Skeletal muscle tissue (tissue), 7 donors: ENCODE results near the genes JPT1, GGA3, MRPS7 and SMIM6.

DNA sequence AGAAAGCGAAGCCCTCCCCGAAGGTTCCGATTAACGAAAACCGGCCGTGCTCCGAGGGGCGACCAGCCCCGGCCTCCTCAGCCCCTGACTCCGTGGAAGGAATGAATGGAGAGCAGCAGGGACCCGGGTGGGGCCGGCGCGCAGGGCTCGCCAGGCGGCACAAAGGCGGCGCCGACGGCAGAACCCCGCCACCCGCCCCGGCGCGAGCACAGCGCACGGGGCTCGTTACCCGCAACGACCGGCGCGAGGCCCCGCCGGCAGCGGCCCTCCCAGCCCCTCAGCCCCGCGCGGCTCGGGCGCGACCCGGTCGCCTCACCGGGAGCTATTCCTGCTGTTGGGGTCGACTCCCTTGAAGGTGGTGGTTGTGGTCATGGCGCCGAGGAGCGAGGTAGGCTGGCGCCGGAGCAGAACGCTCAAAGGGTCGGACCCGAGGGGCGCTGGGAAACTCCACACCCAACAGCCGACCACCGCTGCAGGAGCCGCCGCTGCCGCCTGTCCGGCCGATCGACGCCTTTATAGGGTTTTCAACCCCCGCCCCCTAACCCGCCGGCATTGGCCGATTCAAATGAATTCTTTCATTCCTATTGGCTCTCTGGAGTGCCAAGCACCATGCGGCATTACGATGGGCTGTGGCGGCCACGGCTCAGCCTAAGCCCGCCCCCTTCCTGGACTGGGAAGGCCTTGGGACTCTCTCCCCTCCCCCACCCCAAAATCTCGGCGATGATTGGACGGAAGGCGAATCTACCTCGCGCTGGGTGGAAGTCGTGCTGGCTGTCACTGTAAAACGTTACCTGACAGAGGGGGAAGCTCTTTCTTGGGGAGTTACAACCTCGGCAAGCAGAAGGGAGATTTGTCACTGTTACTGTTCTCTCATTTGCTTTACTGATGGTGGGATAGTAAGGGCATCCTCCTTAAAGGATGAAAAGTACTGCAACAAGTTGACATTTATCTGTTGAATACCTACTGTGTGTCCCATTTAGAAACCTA is at the start of gene JPT1:
TSS of gene JPT1 (minus strand) at position 487 of the 987 bp plus-strand sequence.
- PRO-cap, 3 experiments: peak in 3 of 3 experiments; most common plus-strand start position 782 of the sequence (in 1); most common minus-strand start position 487 of the sequence (in 3)
- RAMPAGE, long total RNA: start-site peak on the minus strand centred at position 492 of the sequence, 6 bp wide, 2,153 and 233 reads in 2 replicates
- RRBS, 2 experiments: 2% methylated on average over 55 to 58 of the region's 82 CpGs

GRCh38 chr17:75163488-75164139 is 9.3 kb upstream of the JPT1 start:
- PRO-cap, 3 experiments: no peak in any of the 3 experiments
- RAMPAGE, long total RNA: no peak
- RRBS, 2 experiments: no CpG with 5 or more reads among the region's 11 CpGs

GRCh38 chr17:75209681-75210124 is 4.2 kb downstream of the NUP85 start:
- PRO-cap, 3 experiments: no peak in any of the 3 experiments
- RAMPAGE, long total RNA: no peak
- RRBS, 2 experiments: no CpG with 5 or more reads among the region's 4 CpGs

- PRO-cap, 3 experiments: no peak in any of the 3 experiments
- RAMPAGE, long total RNA: no peak
- RRBS, 2 experiments: no CpG with 5 or more reads among the region's 17 CpGs
These were observed 20.6 kb downstream of the GGA3 start for GRCh38 chr17:75240711-75241282.

- PRO-cap, 3 experiments: no peak in any of the 3 experiments
- RAMPAGE, long total RNA: no peak
- RRBS, 2 experiments: no CpG with 5 or more reads among the region's 25 CpGs
These were observed 19.4 kb downstream of the GGA3 start for GRCh38 chr17:75241815-75242689.

GRCh38 chr17:75261448-75261805 is at the start of gene GGA3:
GGA3 (minus strand) TSS chr17:75261606.
- PRO-cap, 3 experiments: peak in 3 of 3 experiments; most common plus-strand start chr17:75261704 (in 2); most common minus-strand start chr17:75261587 (in 2)
- RAMPAGE, long total RNA: start-site peak on the minus strand at chr17:75261592-75261608, 171 and 71 reads in 2 replicates; start-site peak on the plus strand at chr17:75261641-75261705, 87 and 54 reads in 2 replicates
- RRBS, 2 experiments: 2 to 3% methylated on average over 9 of the region's 31 CpGs

- PRO-cap, 3 experiments: peak in 1 of 3 experiments; most common plus-strand start chr17:75261915 (in 1)
- RAMPAGE, long total RNA: start-site peak on the plus strand at chr17:75261877-75261931, 975 and 643 reads in 2 replicates
- RRBS, 2 experiments: no CpG with 5 or more reads among the region's 50 CpGs
These were observed at the start of gene MRPS7 for GRCh38 chr17:75261806-75263076. MRPS7 (plus strand) TSS chr17:75261879.

- PRO-cap, 3 experiments: no peak in any of the 3 experiments
- RAMPAGE, long total RNA: no peak
- RRBS, 2 experiments: no CpG with 5 or more reads among the region's 12 CpGs
These were observed 611 bp downstream of the SLC25A19 start for GRCh38 chr17:75288591-75289053.

DNA sequence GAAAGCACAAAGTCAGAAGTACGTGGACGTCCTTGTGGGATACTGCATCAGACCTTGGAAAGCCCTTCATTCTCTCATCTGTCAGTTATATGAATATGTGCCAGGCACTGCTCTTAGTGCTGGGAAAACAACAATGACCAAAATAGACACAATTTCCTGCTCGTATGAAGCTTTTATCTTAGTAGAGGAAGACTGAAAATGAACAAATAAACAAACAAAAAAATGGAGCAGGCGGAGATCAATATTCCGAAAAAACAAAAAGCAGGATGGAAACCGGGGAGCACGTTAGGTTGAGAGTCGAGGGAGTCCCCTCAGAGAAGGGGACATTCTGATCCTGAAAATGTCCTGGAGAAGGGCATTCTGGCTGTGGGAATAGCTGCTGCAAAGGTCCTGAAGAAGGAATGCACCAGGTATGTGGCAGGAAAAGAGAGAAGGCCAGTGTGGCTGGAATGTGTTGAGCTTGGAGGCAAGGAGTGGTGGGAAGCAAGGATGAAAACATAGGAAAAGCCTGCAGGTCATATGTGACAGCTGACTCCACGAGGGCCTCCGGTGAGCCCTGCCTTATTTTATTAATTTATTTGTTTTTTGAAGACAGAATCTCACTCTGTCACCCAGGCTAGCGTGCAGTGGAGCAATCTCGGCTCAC is 15.5 kb upstream of the TMEM94 start:
- PRO-cap, 3 experiments: no peak in any of the 3 experiments
- RAMPAGE, long total RNA: no peak
- RRBS, 2 experiments: no CpG with 5 or more reads among the region's 12 CpGs

GRCh38 chr17:75456768-75457649 is 574 bp downstream of the TMEM94 start:
- PRO-cap, 3 experiments: peak in 1 of 3 experiments; most common minus-strand start chr17:75457451 (in 1)
- RAMPAGE, long total RNA: no peak
- RRBS, 2 experiments: 3% methylated on average over 6 of the region's 48 CpGs

GRCh38 chr17:75468211-75468801 is 11.9 kb downstream of the TMEM94 start:
- PRO-cap, 3 experiments: peak in 1 of 3 experiments; most common plus-strand start chr17:75468651 (in 1); most common minus-strand start chr17:75468494 (in 1)
- RAMPAGE, long total RNA: no peak
- RRBS, 2 experiments: no CpG with 5 or more reads among the region's 9 CpGs

DNA sequence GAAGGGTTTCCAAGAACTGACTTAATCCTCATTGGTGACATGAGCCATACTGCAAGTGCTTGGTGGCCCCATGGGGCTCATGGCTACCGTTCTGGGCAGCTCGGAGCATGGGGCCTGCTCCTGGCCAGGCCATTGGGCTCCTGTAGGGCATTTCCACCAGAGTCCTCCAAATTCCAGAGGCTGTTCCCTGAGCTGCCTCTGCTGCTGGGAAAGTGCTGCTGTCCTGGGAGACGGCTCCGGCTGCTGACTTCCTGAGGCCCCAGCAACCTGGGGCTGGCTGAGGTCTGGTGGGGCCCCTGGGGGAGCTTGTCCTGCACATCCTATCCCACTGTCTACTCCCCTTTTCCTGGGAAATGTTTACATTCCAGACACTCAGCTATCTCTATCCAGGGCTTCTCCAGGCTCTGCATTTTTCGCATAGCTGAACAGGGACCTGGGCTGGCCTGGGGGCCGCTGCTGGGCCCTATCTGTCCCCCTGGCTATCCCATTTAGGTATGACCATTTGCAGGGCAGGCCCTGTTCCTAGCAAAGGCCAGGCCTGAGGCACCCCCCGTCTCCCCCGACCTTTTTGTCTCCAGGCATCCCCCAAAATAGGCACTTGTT is 27.4 kb downstream of the LLGL2 start:
- PRO-cap, 3 experiments: no peak in any of the 3 experiments
- RAMPAGE, long total RNA: no peak
- RRBS, 2 experiments: no CpG with 5 or more reads among the region's 8 CpGs

- PRO-cap, 3 experiments: no peak in any of the 3 experiments
- RAMPAGE, long total RNA: no peak
- RRBS, 2 experiments: 44% methylated on average over 3 of the region's 10 CpGs; no CpG with 5 or more reads in 1 of the 2 experiments
These were observed 30.1 kb upstream of the MYO15B start for GRCh38 chr17:75557485-75557933.

DNA sequence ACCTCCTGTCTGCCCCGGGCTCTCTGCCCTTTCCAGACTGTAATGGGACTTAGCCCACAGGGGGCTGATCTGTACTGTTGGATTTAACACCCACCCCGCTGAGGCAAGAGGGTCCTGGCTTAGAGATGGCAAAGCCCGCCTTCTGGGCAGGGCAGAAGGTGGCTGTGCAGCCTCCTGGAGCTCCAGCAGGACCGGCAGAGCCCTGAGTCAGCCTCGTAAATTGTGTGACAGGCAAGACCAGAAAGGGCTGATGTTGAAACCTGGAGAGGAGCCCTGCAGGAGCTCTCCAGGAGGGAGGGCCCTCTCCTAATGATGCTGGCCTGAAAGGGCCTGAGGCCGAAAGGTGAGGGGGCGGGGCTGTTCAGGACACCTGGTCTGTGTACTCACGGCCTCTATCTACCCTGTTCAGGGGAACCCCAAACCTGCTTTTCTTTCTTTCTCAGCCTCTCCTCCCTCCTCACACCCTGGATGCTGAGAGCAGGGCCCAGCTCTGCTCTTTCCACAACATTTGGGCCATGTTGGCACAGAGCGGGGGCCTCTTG is 22.5 kb upstream of the MYO15B start:
- PRO-cap, 3 experiments: no peak in any of the 3 experiments
- RAMPAGE, long total RNA: no peak
- RRBS, 2 experiments: no CpG with 5 or more reads among the region's 9 CpGs

DNA sequence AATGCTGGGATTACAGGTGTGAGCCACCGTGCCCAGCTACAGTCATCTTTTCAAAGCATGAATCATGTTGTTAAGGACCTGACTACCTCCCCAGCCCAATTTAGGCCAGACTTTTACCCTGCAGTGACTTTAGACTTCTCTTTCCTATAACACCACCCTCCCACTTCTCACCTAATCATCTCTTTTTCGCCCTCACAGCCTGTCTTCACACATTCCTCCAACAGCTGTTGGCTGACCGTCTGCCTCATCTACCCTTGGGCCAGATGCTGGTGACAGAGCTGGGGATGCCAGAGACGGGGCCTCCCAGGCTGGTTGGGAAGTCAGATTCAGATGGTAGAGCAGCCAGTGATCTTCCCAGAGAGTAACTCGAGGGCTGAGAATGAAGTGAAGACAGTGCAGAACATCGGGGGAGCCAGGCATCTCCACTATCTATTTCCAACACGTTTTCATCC is 19.2 kb downstream of the MYO15B start:
- PRO-cap, 3 experiments: no peak in any of the 3 experiments
- RAMPAGE, long total RNA: no peak
- RRBS, 2 experiments: no CpG with 5 or more reads among the region's 7 CpGs

- PRO-cap, 3 experiments: no peak in any of the 3 experiments
- RAMPAGE, long total RNA: no peak
- RRBS, 2 experiments: no CpG with 5 or more reads among the region's 14 CpGs
These were observed 5.6 kb downstream of the SMIM5 start for GRCh38 chr17:75638784-75639303.

DNA sequence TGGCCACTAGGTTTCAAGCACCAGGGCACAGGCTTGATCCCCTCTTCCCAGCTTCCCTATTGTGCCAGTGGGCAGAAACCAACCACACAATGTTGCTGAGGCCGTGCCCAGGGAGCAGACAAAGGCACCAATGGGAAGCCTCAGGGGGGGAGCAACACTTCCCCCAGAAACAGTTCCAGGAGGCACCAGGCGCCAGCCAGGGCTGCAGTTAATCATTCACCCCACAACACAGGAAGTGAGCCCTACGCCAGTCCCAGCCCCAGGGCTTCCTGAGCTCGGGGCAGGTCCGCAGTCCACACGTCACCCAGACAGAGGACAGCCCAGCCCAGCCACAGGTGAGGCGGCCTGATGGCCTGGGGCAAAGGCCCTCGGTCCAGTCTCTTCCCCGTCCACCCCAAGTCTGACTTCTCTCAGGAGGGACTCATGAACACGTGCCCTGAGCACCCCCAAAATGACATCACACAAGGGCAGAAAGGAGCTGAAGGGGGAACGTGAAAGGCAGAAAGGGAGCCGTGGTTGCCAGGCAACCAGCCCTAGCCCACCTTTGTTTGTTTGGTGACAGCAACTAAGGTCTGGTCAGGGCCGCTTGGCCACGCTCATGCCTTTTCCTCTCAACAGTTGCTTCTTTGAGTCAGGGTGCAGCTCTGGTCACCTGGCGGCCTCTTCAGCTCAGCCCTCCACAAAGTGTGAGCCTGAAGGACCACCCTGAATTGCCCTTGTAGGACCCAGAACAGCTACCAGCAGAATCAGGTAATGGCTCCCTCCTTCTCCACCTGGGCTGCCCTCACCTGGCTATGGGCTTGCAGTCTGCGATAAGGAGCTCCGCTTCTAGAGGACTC is at the start of gene SMIM6:
TSS of gene SMIM6 (plus strand) at position 215 of the 839 bp plus-strand sequence.
- PRO-cap, 3 experiments: no peak in any of the 3 experiments
- RAMPAGE, long total RNA: no peak
- RRBS, 2 experiments: no CpG with 5 or more reads among the region's 17 CpGs

DNA sequence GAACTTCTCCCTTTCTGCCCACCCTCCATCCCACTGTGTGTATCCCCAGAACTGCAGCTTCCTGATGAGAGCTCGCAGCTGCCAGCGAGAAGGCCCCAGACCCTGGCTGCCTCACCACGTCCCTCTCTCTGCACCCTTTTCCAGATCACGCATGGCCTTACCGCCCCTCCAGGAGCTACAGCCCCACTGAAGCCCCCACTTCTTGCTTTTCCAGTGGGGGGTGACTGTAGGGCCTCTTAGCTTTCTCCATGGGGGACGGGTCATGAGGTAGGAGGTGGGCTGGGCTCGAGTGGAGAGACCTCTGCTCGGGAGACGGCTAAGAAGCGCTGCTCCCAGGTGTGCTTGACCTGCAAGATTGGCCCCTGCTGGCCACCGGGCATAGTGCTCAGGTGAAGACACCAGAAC is 5.9 kb downstream of the H3-3B start:
- PRO-cap, 3 experiments: no peak in any of the 3 experiments
- RAMPAGE, long total RNA: no peak
- RRBS, 2 experiments: no CpG with 5 or more reads among the region's 11 CpGs

GRCh38 chr17:75818286-75819087 is 25.7 kb downstream of the UNC13D start:
- PRO-cap, 3 experiments: no peak in any of the 3 experiments
- RAMPAGE, long total RNA: no peak
- RRBS, 2 experiments: no CpG with 5 or more reads among the region's 19 CpGs

DNA sequence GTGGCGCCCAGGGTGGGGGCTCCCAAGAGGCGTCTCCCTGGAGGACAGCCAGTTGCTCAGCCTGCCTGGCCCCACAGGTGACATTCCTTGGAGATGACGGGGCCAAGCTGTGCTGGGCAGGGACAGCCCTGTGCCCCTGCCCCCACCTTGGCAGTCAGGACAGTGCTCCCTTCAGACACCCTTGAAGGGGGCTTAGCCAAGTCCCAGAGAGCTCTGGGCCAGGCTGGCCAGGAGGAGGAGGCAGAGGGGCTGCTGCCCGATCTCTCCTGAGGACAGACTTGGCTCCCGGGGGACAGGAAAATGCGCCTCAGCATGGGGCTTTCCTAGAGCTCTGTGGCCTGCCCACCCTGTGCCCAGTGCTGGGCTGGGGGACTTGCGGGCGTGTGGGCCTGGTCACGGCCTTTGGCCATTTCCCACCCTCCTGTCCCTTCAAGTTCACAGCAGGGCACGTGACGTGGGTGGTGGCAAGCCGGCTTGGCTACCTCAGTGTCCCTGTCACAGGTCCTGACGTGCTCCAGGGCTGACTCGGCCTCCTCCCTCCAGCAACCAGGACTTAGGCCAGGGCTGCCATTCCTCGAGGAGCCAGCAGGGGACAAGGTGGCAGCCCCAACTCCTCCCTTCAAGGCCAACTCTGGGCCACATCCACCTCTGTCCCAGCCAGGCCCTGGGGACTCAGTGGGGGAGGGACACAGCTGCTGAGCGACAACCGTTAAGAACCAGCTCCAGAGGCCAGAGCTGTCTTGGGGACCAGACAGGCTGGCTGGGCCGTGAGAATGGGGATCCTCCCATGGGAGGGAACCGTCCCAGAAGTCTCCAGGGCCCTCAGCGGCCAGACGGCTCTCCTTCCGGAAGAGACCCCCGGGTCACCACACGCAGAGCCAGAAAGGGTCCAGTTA is 855 bp upstream of the UNC13D start:
- PRO-cap, 3 experiments: peak in 2 of 3 experiments; most common plus-strand start position 570 of the sequence (in 1); most common minus-strand start position 423 of the sequence (in 1)
- RAMPAGE, long total RNA: no peak
- RRBS, 2 experiments: no CpG with 5 or more reads among the region's 24 CpGs